ENCODE results near the gene PDIA5.

- PRO-cap, 3 experiments: peak in 3 of 3 experiments; most common plus-strand start chr3:122247630 (in 3)
These were observed 64.0 kb downstream of the CASR start for GRCh38 chr3:122247388-122247858.

DNA sequence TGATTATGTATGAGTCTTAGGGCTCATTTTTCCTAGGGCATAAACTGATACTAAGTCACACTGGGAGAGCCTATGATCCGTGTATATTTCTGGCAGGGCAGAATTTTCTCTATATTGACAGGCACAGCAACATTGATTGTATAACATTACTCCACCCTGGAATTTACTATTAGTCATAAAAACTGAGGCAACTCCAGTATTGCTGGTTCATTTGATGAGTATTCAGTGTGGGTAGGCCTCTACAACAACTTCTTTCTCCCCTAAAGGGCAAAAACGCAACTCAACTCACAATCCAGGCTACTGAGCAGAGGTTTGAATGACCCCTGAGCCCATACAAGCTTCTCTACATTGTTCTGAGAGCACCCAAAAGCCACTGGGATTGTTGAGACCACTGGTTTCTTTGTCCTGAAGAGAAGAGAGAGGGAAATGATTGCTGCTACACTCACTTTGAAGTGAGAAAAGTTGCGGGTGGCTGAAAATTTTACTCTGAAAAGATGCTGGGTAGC lies 10.5 kb upstream of the CSTA start:
- PRO-cap, 3 experiments: no peak in any of the 3 experiments

DNA sequence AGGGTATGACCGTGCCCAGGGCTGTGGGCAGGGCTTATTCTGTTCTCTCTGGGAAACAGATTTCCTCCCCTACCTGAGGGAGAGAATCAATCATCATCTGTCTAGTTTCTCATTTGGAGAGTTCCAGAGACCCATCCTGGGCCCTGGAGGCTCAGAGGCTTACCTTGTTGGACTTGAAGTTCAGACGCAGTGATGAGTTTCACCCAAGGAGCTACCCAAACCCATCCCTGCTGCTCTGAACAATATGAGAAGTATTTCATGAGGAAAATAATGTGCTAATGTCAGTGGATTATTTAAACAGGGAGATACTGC lies 28.3 kb downstream of the CSTA start:
- PRO-cap, 3 experiments: peak in 1 of 3 experiments; most common plus-strand start position 183 of the sequence (in 1)

DNA sequence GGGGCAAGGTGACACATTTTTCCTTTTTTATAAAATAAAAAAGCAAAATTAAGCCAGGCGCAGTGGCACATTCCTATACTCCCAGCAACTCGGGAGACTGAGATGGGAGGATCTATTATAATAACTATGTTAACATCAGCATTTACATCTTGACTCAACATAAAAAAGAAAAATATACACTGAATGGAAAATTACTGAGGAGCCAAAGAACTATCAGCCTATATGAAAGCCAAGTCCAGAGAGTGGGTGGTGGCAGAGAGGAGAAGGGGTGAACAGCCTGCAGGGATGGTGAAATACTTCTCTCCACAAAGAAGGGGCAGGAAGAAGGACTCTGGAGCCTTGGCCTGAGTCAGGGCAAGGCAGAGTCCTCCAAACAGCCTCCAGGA lies 26.0 kb downstream of the HSPBAP1 start:
- PRO-cap, 3 experiments: no peak in any of the 3 experiments

DNA sequence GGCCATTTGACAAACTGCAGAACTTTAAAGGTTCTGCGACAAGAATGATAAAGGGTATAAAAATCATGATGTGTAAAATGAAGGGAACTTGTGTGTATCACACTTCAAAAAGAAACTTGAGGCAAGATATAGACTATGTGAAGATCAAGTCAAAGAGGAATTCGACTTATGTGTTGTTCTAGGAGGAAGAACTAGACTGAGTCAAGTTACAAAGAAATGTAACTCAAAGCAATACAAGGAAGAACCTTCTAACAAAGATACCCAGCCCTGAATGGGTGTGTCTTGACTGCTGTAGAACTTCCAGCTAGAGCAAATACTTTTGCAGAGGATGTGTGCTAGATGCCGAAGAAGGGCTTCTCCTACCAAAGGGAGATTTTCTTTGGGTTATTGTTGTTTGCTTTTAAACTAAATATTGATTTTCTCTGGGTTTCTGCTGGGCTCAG lies 2.4 kb downstream of the SLC49A4 start:
- PRO-cap, 3 experiments: no peak in any of the 3 experiments

DNA sequence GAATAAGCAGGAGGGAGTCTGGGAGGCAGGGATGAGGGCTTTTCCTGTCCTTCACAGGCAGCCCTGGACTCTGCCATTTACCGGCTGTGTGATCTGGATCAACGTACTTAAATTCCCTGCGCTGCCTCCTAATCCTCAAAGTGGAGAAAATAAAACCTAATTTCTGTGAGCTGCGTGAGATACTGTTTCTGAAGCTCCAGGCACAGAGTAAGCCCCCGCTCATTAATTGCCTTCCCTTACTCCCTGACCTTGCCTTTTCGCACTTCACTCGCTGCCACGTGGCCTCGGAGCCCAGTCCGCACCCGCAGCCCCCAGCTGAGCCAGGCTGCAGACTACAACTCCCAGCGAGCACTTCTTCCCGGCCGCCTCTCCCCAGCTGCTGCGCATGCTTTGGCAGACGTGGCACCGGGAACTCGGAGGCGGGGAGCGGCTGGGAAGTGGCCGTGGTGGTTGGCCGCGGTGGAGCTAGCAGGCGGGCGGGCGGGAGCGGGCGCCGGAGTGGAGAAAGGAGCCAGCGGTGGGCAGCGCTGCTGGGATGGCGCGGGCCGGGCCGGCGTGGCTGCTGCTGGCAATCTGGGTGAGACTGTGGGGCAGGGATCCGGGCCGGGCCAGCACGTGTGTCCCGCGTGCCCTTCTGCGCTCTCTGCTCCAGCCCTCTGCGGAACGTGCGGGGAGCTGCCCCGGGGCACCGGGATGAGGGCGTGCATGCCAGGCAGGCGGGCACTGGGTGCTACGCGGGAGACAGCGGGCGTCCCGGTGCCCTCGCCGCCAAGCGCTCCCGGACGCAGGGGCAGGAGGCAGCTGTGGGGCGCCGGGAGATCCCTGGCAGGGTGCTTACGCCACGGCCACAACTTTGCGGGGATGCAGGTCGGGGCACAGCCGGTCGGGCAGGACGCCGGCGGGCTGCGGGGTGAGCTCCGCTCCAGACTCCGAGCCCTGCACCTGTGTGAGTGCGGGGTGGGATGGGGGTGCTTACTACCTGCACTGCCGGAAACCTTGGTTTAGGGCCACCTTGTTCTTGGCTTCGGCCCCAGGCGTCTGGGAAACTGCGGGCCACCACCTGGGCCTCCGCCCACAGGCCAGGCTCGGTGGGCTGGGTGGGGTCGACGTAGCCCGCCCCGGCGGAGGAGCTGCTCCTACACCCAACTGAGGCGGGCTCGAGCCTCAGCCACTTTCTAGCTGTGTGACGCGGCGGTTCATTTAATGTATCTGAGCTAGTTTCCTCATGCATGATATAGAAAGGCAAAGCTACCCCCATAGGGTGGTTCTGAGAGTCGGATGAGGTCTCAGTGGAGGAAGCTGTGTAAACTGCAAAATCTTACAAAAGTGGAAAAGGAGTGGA lies at the start of gene PDIA5:
Gene PDIA5 (plus strand): TSS at position 396 of the 1,342 bp plus-strand sequence.
- PRO-cap, 3 experiments: peak in 3 of 3 experiments; most common plus-strand start position 471 of the sequence (in 2); most common minus-strand start position 266 of the sequence (in 1)

GRCh38 chr3:123298860-123299152 lies 97.1 kb downstream of the SEC22A start:
- PRO-cap, 3 experiments: no peak in any of the 3 experiments

DNA sequence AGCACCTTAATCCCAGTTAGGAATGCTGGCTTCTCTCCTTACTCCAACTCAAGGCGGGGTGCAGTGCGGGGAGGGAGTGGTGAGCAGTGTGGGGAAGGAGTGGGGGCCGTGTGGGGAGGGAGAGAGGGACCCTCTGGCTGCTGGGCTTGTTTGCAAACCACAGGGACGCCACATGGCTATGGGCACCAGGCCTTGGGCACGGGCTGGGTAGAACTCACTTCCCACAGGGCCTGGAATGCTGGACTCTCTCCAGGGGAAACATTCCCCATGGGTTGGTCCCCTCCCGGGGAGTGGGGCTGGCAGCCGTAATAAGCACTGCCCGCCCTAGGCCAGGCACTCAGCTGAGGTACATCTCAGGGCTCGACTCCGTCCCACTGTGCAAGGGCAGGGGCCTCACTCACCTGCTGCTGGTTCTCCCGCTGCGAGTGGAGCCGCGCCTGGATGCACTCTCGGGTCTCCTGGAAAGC lies 96.8 kb downstream of the ADCY5 start:
- PRO-cap, 3 experiments: no peak in any of the 3 experiments

DNA sequence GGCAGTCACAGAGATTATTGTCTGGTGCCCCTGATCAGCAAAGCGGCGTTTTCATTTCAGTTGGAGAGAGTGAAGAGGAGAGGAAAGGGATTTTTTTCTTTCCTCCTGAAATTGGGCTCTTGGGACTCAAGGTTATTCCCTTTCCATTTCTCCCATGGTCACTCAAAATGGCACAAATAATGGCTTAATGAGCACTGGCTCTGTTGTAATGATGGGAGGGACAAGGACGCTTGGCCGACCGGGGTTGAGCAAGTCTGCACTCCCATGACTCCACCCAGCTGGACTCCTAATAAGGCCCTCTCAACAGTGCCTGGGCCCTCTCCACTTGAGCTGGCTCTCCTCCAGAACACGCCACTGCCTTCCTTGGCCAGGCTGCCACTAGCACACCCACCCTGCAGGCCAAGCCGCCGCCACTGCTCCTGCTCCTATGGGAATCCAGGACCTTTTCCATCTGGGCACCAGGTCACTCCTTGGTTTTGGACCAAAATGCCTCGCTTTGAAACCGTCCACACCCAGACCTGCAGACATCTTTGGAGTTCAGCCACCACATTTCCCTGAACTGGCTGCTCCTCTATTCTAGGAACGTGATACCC lies 42.3 kb downstream of the ADCY5 start:
- PRO-cap, 3 experiments: no peak in any of the 3 experiments

- PRO-cap, 3 experiments: peak in 1 of 3 experiments; most common plus-strand start chr3:123433076 (in 1)
These were observed 15.8 kb downstream of the ADCY5 start for GRCh38 chr3:123432799-123433685.

DNA sequence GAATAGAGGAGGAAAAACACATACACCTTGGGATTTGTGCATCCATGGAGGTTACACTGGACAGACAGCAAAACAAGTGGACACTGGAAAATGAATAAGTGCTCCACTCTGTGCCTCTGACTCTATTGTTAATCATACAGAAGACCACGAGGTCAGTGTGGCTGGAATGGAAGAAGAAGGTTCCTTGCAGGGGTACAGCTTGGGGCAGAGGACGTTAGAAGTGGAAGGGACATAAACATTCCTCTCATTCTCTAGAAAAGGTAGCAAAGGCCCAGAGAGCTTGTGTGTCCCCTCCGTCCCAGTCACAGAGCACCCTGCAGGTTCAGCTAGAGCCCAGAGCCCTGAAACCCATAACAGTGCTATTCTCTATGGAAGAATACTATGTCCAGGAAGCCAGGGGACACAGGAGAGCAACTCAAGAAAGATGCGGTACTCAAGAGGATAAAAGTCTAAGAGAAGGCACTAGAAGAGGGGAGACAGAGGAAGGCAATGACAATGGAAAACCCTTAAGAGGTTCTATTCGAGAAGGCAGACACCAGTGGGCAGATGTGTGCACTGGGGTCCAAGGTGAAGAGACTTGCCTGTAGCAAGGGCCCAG lies 3.0 kb downstream of the ADCY5 start:
- PRO-cap, 3 experiments: no peak in any of the 3 experiments

DNA sequence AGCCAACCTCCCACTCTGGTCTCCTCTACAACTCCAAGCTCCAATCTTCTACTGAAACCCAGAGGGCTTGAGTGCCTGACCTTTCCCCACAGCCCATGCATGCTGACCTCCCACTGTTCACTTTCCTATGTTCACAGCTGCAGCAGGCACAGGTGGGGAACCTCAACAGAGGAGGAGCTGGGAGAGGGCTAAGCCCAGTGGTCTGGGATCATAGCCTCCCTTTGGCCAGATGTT lies 43.8 kb upstream of the HACD2 start:
- PRO-cap, 3 experiments: no peak in any of the 3 experiments

DNA sequence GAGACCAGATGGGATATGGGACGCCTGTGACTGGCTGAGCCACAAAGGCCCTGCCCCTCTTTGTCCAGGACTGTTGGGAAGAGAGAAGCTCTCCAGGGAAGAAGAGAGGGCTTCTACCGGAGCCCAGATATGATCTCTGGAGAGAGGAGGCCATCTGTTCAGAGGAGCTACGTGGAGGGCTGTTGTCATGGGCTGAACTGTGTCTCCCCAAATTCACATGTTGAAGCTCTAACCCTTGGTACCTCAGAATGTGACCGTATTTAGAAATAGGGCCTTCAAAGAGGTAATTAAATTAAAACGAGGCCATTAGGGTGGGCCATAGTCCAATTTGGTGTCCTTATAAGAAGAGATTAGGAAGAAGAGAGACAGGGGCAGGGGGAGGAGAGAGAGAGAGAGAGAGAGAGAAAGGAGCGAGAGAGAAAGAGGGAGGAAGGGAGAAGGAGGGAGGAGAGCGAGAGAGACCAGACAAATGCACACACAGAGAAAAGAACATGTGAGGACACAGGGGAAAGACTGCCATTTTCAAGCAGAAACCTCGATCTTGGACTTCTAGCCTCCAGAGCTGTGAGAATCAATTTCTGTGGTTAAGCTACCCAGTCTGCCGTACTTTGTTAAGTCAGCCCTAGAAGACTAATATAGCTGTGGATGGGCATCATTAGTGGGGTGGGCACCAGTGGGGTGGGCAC lies 87.1 kb upstream of the HACD2 start:
- PRO-cap, 3 experiments: no peak in any of the 3 experiments

- PRO-cap, 3 experiments: no peak in any of the 3 experiments
These were observed 95.1 kb upstream of the HACD2 start for GRCh38 chr3:123679915-123680483.

DNA sequence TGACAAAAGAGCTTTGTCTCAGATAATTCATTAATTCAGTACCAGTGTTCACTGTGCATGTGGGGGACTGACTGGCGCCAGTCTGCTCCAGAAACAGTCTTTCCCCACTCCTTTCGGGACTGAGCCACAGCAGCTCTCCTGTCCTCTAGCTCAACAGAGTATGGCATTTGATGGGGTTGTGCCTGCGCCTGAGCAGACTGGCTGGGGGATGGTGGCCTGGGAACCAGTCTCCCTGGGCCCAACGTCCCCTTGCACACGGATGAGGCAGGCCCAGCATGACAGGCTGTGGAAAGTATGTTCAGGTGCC lies 105.2 kb downstream of the MYLK start:
- PRO-cap, 3 experiments: no peak in any of the 3 experiments

DNA sequence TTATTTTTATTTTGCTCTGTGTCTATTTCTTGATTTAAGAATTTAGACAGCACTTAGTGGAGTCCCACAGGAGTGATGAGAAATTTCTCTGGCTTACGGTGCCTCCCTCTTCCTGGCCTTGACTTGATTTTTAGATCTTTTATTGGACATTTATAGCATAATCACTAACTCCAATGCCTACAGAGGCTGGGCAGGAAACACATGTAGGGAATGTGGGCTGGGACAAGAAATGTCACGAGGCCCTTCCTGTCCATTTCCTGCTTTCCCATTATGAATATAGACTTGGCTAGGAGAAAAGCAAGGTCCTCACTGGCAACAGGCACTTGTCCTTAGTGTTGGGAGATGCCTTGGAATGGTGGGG lies 100.4 kb downstream of the MYLK start:
- PRO-cap, 3 experiments: no peak in any of the 3 experiments

- PRO-cap, 3 experiments: peak in 1 of 3 experiments; most common plus-strand start chr3:123831713 (in 1); most common minus-strand start chr3:123831503 (in 1)
These were observed 52.6 kb downstream of the MYLK start for GRCh38 chr3:123831431-123832010.

GRCh38 chr3:124034151-124034740 lies 1.1 kb downstream of the KALRN start:
- PRO-cap, 3 experiments: peak in 2 of 3 experiments; most common plus-strand start chr3:124034319 (in 1); most common minus-strand start chr3:124034312 (in 2)

GRCh38 chr3:124634596-124635654 lies 95.3 kb upstream of the UMPS start:
- PRO-cap, 3 experiments: no peak in any of the 3 experiments

- PRO-cap, 3 experiments: no peak in any of the 3 experiments
These were observed 30.1 kb upstream of the UMPS start for GRCh38 chr3:124700113-124700520.